ENCODE results near the genes IGFBP1 and TNS3.

GRCh38 chr7:44880958-44881634 lies 4.2 kb downstream of the PURB start:
- PRO-cap, 3 experiments, result no peak in any of the 3 experiments
- RRBS, result no CpG with 5 or more reads among the region's 1 CpG

- PRO-cap, 3 experiments, result no peak in any of the 3 experiments
- RRBS, result no CpG with 5 or more reads among the region's 10 CpGs
Observed at GRCh38 chr7:44914999-44915608, 29.8 kb upstream of the PURB start.

GRCh38 chr7:44980596-44981503 lies 2.0 kb upstream of the MYO1G start:
- PRO-cap, 3 experiments, result no peak in any of the 3 experiments
- RRBS, result no CpG with 5 or more reads among the region's 12 CpGs

DNA sequence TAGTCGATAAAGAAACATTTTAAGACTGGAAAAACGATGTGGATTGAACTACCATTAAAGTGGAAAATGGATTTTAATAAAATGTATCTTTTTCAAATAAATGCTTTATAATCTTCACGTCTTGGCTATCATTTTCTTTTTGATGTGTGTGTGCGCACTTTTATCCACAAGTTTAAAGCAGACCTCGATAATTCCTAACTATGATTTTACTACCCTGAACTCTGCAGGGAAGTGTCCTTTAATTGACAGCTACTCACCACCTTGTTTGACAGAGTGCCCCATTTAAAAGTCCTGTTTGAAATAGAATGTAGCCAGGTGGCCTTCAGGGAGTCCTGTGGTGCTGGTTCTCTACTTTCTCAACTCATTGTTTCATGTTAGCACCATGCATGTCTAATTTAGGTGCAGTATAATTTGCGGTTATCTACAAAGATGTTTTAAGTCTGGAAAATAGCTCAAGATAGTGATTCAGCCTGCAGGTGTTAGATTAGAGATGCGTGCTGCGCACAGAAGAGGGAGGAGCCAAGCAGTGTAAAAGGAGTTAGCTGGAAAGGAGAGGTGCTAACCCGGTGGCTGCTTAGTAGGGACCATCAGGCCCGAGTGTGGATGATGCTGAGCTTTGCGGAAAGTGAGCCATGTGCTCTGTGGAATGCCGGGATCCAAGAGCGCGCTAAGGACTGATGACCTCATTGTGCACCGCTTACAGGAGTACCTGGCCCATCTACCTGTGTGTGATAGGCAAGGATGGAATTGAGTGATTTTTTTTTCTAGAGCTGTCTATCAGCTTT lies 1.1 kb downstream of the CCM2 start:
- PRO-cap, 3 experiments, result no peak in any of the 3 experiments
- RRBS, result no CpG with 5 or more reads among the region's 15 CpGs

- PRO-cap, 3 experiments, result no peak in any of the 3 experiments
- RRBS, result no CpG with 5 or more reads among the region's 1 CpG
Observed at GRCh38 chr7:45042654-45043104, 42.7 kb downstream of the CCM2 start.

- PRO-cap, 3 experiments, result no peak in any of the 3 experiments
- RRBS, result no CpG with 5 or more reads among the region's 8 CpGs
Observed at GRCh38 chr7:45700213-45700889, 126.2 kb downstream of the ADCY1 start.

GRCh38 chr7:45701645-45702261 lies 127.6 kb downstream of the ADCY1 start:
- PRO-cap, 3 experiments, result no peak in any of the 3 experiments
- RRBS, result no CpG with 5 or more reads among the region's 14 CpGs

DNA sequence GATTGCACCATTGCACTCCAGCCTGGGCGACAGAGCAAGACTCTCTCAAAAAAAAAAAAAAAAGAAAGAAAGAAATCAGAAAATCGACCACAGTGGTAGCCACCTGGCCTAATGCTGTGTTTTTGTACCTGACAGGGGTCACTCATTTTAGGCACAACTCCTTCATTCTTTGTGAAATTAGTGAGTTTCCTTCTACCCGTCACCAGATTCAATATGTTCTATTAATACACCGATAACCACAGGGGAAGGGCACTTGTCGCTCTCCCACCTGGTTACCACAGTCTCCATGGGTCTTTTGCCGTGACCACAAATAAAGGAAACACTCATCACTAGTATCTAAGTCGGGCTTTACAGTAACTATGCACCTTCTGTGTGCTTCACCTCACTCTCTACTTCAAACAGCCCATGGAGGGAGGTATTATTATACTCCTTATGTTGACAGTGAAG lies 146.3 kb downstream of the ADCY1 start:
- PRO-cap, 3 experiments, result no peak in any of the 3 experiments
- RRBS, result no CpG with 5 or more reads among the region's 7 CpGs

DNA sequence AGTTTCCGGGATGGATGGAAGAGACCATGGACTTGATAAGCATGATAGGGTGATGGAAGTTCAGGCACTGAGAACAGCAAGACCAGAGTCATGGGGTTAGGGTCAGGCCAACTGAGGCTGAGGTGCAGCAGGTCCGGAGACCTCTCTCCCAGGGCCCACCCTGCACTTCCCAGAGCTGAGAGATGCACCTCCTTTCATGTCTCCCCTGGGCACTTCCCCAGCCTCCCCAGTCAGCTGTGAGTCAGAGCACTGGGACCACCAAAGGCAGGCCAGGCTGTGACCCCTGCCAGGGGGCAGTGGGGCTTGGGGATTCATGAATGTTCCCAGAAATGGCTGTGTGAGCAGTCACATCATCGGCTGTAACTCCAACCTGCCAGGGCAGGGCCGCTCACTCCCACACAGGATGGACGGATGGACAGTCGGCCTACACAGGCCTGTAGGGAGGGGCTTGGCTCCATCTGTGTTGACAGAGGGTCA lies 3.2 kb upstream of the IGFBP1 start:
- PRO-cap, 3 experiments, result no peak in any of the 3 experiments
- RRBS, result no CpG with 5 or more reads among the region's 6 CpGs

- PRO-cap, 3 experiments, result no peak in any of the 3 experiments
- RRBS, result 3% methylated on average over 15 of the region's 56 CpGs
Observed at GRCh38 chr7:45888035-45888845, at the start of gene IGFBP1. Gene IGFBP1, plus strand, starts transcription at chr7:45888488.

DNA sequence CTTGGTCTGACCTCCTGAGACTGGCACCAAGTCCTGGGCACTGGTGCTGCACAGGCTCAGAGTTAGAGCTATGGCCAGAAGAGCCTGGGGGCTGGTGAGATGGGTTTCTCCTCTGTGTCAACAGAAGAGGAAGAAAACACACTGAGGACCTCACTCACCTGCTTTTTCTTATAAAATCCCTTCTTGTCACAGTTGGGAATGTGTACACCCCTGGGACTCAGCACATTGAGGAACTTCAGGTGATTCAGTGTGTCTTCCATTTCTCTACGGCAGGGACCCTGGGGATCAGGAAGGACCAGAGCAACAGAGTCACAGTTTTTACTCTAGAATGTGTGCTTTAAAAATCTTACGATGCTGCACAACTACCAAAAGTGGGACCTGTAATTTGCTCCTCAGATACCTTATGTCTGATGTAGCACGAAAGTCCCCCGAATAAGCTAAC lies 4.7 kb downstream of the IGFBP3 start:
- PRO-cap, 3 experiments, result no peak in any of the 3 experiments
- RRBS, result no CpG with 5 or more reads among the region's 4 CpGs

DNA sequence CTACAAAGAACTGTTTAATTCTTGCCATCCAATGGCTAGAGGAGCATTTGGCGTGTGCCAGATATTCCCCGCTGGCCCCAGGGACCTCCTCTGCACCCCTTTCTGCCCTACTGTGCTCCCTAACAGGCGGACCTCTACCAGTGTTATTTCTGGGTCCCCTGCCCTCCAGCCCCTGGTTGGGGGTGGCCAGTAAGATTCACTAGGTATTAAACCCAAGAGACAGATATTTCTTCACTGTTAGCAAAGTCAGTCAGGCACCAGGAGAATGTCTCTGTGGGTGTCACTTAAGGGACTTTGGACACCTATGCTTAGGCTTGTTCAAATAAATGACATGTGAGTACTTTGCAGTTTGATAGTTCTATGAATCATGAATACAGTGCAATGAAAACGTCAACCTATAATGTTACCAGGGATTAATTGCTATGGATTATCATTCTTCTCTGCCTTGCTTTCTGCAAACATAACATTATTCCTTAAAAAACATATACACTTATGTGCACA lies 234.3 kb upstream of the IGFBP3 start:
- PRO-cap, 3 experiments, result no peak in any of the 3 experiments
- RRBS, result no CpG with 5 or more reads among the region's 4 CpGs

DNA sequence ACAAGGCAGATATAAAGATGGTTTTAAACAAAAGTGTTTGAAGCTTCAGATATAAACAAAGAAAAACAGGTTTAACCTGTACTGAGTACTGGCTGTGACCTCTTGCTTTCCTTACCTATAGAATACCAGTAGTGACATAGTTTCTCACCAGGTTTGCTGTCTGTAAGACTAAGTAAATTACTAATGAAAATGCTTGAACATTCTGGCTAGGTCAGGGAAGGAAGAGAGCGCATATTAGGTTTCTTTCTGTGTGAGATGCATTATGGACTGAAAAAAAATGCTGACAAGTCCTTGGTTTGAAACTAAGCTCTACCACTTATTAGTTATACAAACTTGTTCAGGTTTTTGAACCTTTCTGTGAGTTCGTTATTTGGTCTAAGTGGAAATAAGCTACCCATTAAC lies 360.2 kb upstream of the IGFBP3 start:
- PRO-cap, 3 experiments, result no peak in any of the 3 experiments
- RRBS, result no CpG with 5 or more reads among the region's 2 CpGs

GRCh38 chr7:46557167-46557932 lies 636.3 kb upstream of the IGFBP3 start:
- PRO-cap, 3 experiments, result no peak in any of the 3 experiments
- RRBS, result no CpG with 5 or more reads among the region's 9 CpGs

DNA sequence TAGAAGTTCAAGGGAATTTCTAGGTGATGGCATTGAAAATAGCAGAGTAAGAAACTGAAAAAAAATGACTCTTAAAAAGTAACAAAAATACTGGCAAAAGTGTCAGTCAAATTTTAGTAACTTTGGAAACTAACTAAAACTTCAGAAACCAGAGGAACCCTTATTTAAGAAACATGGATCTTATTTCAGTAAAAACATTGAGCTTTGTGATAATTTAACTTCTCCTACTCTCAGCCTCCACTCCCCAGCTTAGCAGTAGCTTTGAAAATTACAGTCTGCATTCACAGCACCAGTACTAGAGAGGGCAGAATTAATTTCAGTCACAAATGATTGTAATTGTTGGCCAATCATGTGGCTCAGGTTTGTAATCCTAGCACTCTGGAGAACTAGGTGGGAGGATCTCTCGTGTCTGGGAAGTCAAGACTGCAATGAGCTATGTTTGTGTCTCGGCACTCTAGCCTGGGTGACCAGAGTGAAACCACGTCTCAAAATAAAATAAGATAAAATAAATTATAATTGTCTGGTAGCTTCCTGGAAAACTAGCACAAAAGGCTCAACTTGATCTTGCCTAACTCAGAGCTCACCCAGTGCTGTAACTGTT lies 621.0 kb downstream of the TNS3 start:
- PRO-cap, 3 experiments, result no peak in any of the 3 experiments
- RRBS, result no CpG with 5 or more reads among the region's 3 CpGs

DNA sequence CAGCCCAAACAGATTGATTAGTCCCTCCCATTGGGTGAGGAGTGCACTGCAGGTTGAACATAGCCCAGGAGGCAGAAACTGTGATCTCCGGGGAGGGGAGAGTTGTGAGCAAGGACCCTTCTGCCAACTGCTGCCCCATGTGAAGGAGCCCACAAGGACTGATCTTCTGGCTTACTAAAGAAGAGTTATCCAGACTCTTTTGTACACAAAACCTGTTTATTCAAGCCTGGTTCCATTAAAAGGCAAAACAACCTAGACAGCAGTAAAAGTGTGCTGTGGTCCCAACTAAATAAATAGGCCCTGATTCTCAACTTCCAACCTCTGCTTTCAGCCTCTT lies 465.2 kb downstream of the TNS3 start:
- PRO-cap, 3 experiments, result no peak in any of the 3 experiments
- RRBS, result no CpG with 5 or more reads among the region's 1 CpG

GRCh38 chr7:47283246-47283997 lies 298.5 kb downstream of the TNS3 start:
- PRO-cap, 3 experiments, result no peak in any of the 3 experiments
- RRBS, result no CpG with 5 or more reads among the region's 13 CpGs

GRCh38 chr7:47294876-47295262 lies 287.0 kb downstream of the TNS3 start:
- PRO-cap, 3 experiments, result no peak in any of the 3 experiments
- RRBS, result no CpG with 5 or more reads among the region's 4 CpGs

DNA sequence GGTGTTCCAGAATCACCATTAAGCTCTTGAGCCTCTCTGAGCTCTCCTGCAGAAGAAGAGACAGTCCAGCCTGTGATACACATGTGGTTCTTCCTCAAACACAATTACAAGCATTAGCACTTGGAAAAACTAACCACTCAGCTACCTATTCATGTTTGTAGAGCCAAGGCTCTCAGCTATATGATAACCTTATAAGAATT lies 52.4 kb downstream of the TNS3 start:
- PRO-cap, 3 experiments, result no peak in any of the 3 experiments

DNA sequence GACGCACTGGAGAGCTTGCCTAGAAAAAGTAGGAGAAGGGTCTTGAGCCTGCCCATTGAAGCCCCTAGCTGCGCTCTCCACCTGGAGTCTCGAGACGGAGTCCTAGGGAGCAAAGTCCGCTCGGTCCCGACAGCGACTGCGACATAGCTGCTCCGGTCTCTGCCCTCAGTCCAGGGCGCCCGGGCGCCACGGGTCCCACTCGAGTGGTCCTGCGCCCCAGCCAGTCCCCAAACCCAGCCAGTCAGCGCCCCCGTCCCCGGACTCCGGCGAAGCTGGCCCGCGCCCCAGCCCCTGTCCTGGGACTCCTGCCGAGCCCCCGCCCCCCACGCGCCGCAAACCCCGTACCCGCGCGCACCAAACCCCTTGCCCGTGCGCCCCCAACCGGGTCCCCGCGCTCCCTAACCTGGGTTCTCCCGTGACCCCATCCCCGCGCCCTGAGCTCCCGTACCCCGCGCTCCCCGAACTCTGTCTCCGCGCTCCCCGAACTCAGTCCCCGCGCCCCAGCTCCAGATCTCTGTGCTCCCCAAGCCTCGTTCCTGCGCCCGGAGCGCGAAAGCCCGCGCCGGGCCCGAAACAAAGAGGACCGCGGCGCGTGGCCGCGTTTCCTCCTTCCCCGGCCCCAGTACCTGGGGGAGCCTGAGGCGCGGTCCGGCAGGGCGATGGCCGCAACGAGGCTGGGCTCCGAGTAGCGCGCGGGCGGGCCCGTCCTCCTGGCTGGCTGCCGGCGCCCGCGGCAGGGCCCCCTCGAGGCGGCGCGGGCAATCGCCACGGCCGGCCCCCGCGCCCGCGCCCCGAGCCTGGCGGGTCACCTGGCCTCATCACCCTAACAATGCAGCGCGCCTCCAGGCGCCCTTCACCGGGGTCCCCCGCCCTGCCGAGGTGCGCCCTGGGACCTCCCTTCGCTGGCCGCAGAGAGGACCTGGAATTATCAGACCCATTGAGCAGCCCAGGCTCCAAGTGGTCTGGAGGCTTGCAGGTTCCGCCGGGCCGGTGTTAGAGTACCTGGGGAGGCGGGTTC lies at the start of gene TNS3:
Gene TNS3, minus strand, starts transcription at position 687 of the 1,018 bp plus-strand sequence.
- PRO-cap, 3 experiments, result peak in 2 of 3 experiments; most common plus-strand start position 112 of the sequence (in 1); most common minus-strand start position 624 of the sequence (in 1)
- RRBS, result 2% methylated on average over 56 of the region's 107 CpGs